Pericardium fibroblast (primary cell): ENCODE data around the genes RNF223 and CCNL2.

DNA sequence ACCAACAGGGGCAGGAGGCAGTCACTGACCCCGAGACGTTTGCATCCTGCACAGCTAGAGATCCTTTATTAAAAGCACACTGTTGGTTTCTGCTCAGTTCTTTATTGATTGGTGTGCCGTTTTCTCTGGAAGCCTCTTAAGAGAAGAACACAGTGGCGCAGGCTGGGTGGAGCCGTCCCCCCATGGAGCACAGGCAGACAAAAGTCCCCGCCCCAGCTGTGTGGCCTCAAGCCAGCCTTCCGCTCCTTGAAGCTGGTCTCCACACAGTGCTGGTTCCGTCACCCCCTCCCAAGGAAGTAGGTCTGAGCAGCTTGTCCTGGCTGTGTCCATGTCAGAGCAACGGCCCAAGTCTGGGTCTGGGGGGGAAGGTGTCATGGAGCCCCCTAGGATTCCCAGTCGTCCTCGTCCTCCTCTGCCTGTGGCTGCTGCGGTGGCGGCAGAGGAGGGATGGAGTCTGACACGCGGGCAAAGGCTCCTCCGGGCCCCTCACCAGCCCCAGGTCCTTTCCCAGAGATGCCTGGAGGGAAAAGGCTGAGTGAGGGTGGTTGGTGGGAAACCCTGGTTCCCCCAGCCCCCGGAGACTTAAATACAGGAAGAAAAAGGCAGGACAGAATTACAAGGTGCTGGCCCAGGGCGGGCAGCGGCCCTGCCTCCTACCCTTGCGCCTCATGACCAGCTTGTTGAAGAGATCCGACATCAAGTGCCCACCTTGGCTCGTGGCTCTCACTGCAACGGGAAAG lies 119.8 kb downstream of the OR4F5 start:
- RAMPAGE, long total RNA: no peak

DNA sequence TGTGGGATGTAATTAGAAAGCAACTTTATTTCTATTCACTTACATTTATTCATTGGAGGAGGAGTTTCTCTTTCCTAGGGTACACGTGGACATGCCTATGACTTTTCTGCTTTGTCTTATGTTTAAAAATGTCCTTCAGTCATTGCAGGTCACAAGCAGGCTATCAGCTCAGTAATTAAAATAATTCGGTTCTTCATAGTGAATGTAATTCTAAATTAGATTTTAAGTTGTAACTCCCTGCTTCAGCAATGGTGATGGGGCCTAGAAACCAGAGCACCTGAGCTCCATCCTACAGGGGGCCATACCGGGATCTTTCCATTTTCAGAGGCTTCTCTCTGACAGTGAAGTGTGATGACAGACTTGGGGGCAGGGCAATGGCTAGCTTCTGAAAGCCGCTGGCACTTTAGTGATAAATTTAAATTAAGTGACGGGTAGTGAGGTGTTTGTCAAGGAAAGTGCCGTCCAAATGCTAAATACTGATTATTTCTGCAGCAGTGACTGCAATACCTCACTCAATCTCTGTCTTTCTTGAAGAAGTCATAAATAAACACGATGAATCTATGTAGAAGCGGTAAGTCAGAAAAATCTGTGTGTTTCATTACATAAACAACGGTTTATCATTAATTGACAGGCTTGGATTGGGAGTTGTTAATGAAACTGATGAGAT lies 92.5 kb upstream of the SAMD11 start:
- RAMPAGE, long total RNA: no peak

DNA sequence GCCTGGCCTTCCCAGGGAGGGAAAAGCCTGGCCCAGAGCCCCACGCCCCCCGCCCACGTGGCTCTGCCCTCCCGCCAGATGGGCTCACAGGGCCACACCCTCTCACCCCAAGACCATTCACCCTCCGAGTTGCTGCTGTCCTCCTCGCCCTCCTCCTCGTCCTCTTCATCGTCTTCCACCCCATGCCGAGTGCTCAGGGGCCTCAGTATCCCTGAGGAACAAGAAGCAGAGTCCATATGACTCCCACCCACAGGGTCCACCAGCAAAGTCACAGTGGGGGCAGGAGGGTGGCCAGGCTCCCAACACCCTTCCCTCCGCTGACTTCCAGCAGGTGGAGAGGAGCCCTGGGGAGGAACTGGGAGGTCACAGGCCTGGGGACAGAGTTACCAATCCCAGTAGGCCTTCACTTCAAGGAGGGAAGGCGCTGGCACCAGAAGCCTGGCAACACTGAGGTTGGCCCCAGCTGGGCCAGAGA lies 14.1 kb downstream of the NOC2L start:
- RAMPAGE, long total RNA: no peak

- RAMPAGE, long total RNA: no peak
Measured at GRCh38 chr1:998397-999286, 1.3 kb downstream of the HES4 start.

DNA sequence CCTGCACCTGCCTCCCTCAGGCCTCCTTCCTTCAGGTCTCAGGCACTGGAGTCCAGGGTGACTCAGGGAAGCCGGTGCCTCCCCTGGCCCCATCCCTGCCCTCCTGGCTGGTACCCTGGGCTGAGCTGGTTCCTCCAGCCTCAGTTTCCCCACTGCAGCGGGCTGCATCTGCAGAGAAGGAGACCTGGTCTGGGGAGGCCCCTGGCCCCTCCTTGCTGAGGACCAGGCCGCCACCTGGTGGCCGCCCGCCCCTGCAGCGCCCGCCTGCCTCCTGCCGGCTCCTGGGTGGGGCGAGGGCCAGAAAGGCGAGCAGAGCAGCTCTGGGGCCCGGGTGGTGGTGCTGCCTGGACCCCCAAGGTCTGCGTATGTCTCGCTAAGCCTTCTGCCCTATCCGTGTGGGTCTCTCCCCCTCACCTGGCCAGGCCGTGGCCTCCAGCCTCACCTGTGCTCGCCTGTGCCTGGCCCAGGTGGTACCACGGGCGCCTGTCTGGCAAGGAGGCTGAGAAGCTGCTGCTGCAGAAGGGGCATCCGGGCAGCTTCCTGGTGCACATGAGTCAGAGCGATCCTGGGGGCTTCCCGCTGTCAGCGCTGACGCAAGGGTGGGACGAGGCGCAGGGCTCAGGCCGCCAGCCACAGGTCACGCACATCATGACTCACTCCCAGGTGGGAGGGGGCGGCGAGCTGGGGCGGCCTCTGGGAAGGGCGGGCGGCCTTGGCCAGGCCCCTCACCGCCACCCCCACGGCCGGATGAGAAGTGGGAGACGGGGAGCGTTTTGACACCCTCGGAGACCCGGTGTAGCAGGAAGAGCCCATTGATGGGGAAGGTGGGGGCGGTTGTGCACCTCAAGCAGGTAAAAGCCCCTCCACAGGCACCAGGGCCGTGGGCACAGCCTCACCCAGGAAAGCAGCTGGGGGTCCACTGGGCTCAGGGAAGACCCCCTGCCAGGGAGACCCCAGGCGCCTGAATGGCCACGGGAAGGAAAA lies 10.1 kb downstream of the RNF223 start:
- RAMPAGE, long total RNA: no peak

- RAMPAGE, long total RNA: no peak
Measured at GRCh38 chr1:1073235-1074646, at the start of gene RNF223. TSS of gene RNF223 (minus strand) at chr1:1074306.

GRCh38 chr1:1124124-1125209 lies 8.6 kb upstream of the C1orf159 start:
- RAMPAGE, long total RNA: no peak

DNA sequence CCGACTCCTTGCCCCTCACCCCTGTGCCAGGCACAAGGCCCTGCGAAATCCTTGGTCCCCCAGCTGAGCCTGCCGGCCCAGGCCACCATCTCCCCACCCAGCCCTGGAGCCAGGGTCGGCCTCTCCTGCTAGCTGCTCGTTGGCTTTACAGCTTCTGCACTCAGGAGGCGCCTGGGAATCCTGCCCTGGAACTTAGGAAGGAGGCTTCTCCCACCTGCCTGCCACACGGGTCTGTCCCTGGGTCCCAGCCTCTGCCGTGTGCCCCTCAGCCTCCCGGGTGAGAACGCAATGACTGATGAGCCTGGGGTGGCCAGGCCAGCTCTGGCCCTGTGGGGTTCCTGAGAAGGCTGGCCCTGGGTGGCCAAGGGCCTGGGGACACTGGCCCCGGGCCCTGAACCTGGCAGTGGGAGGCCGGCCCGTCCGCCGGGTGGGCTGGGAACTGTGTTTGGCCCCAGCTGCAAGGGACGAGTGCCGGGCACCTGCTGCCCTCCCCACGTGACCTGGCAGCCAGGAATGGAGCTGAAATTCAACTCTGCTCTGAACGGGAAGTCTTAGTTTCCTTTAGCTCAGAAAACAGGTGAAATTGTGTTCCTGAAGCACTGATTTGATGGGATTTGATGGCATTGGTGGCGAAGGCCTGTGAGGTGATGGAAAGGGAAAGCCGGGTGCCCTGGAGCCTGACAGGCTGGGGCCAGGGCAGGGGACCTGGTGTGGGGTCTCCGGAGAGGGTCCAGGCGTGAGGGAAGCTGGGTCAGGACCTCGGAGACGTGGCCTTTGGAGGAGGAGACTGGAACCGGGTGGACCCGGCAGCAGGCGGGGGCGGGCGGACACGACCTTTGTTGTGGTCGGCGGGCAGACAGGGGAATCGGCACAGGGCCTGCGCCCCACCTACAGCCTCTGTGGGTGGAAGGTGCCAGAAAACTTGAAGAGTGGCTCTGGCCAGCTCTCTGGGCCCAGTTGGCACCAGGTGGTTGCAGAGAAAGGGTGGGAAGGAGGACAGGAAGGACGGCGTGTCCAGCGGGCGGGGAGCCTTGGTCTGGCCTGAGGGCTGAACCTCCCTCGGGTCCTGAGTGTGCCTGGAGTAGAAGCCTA lies 8.1 kb upstream of the TTLL10 start:
- RAMPAGE, long total RNA: no peak

- RAMPAGE, long total RNA: no peak
Measured at GRCh38 chr1:1200610-1201196, 5.7 kb downstream of the TNFRSF18 start.

DNA sequence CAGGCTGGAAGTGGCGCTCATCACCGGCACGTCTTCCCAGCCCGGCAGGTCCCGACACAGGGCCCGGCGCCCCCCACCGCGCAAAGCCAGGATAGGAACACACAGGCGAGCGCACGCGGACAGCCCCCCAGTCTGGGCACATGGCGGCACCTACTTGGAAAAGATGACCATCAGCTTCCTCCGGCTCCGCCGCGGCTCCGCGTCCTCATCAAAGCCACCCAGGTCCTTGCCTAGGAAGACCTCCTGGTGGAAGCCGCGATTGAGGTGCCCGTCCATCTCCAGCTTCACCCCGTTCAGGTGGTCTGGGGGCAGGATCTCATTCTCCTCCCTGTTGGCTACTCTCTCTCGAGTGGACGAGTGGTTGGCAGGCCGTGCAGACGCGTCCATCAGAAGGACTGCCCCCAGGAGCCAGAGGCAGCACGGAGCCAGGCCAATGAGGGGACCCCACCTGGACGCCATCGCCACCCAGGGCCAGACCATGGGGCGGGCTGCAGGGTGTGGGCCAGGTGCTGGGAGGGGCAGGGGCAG lies 3.4 kb downstream of the SDF4 start:
- RAMPAGE, long total RNA: no peak

GRCh38 chr1:1273236-1273596 lies 438 bp downstream of the UBE2J2 start:
- RAMPAGE, long total RNA: no peak

- RAMPAGE, long total RNA: no peak
Measured at GRCh38 chr1:1305500-1306041, 2.2 kb downstream of the ACAP3 start.

DNA sequence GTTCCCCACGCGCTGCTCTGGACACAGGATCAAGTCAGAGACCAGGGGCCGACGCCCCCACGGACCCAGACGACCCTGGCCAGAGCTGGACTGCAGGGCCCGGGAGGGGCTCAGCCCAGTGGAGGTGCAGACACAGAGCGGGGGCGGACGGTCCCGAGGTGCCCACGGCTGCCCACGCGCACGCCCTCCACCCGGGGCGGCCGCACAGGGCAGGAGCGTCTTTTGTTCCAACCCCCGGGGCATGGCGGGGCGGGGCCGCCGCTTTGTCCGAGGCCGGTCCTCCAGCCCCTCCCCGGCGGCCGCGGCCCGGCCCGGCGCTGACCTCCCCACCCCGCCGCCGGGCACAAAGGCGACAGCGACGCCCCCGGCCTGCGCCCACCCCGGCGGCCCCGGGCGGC lies 364 bp downstream of the ACAP3 start:
- RAMPAGE, long total RNA: no peak

GRCh38 chr1:1337831-1338240 lies 6.8 kb downstream of the TAS1R3 start:
- RAMPAGE, long total RNA: no peak

GRCh38 chr1:1359224-1360325 lies 1.2 kb upstream of the MXRA8 start:
- RAMPAGE, long total RNA: no peak

- RAMPAGE, long total RNA: no peak
Measured at GRCh38 chr1:1360326-1361271, 2.2 kb upstream of the MXRA8 start.

- RAMPAGE, long total RNA: no peak
Measured at GRCh38 chr1:1399038-1399442, at the start of gene CCNL2. TSS of gene CCNL2 (minus strand) at chr1:1399335.

DNA sequence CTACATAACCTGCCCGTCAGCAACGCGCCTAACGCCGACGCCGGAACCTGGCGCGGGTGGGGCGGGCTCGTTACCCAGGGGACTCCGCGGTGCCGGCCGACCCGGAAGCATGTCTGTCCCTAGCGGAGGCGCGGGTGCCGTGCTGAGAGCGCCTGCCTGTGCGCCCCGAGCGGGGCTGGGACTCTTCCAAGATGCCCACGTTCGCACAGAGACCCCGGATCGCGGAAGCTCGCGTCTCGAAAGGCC lies 231 bp upstream of the CCNL2 start:
- RAMPAGE, long total RNA: no peak

DNA sequence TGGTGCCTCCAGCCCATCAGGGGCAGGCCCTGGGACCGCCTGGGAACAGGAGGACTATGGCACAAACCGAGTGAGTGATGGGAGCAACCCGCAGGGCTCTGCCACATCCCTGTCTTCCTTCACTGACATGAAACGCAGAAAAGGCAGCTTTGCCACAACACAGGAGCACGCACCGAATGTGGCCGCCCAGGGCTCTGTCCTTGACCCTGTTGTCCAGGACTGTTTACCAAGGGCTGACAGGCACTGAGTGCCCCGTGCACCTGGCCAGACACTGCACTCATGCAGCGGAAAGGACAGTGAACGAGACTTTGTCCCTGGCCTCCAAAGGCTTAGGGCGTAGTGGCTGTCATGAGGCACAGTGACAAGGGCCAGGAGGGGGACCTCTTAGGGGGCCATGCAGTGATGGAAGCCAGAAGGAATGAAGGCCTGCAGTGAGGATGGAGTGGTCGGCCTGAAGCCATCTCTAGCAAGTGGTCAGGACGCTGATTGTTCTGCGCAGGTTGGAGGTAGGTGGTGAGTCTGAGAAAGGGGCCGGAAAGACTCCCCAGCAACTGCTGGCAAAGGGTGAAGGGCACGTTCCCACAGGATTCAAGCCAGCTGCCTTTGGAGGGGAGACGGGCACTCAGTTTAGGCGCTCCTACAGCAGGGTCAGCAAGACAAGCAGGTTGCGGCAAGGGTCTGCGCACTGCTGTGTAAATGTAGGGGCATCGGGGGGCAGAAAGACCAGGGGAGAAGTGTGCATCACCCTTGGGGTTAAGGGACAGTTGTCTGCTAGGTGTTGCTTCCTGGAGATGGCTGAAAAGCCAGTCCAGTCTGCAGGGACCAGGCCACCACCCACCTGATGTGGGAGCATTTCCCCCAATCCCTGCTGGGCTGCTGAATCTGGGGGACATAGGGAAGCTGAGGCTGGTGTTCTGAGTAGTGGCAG lies 1.9 kb upstream of the CCNL2 start:
- RAMPAGE, long total RNA: no peak

DNA sequence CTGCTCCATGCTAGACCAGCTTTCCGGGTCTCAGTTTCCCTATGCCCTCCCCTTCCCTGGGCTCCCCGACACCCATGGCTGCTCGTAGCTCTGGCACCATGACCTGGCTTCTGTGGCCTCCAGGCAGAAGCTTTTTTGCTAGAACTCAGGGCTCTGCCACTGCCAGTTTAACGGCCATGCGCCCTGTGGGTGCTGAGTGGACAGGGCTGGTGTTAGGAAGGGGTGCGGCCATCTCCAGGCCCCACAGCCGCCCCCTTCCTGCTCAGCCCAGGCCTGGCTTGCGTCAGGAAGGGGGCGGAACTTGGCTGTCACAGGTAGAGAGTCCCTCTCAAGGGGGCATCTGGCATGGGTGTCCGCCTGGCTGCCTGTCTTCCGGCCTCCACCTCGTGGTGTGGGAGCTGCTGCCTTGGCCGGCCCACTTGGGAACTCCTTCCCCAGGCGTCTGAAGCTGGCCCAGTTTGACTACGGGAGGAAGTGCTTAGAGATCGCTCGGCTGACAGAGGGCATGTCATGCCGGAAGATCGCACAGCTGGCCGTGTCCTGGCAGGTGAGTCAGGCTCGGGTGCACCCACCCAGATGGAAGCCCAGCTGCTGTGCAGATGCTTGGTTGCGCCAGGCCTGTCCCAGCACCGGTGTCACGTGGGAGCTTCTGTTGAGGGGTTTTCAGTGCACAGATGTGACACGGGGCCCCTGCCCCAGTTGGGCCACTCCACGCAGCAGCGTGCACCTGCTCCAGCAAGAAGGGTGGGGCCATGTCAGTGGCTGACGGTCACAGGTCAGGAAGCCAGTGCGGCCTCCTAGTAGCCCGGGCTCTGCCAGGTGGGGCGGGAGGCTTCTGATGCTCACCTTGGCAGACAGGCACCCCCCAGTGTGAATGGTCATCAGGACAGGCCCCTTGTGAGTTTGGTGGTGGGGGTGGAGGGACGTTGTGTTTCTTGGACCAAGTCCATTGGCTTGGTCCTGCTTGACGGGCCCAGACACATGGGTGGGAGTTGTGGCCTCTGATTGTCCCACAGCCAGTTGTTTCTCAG lies 9.1 kb upstream of the ATAD3B start:
- RAMPAGE, long total RNA: no peak